Myometrial cell (primary cell): ENCODE measurements around a stretch of chr12.

- RAMPAGE, long total RNA: no peak
These were observed 3.1 kb downstream of the UBC start for GRCh38 chr12:124911396-124911652.

DNA sequence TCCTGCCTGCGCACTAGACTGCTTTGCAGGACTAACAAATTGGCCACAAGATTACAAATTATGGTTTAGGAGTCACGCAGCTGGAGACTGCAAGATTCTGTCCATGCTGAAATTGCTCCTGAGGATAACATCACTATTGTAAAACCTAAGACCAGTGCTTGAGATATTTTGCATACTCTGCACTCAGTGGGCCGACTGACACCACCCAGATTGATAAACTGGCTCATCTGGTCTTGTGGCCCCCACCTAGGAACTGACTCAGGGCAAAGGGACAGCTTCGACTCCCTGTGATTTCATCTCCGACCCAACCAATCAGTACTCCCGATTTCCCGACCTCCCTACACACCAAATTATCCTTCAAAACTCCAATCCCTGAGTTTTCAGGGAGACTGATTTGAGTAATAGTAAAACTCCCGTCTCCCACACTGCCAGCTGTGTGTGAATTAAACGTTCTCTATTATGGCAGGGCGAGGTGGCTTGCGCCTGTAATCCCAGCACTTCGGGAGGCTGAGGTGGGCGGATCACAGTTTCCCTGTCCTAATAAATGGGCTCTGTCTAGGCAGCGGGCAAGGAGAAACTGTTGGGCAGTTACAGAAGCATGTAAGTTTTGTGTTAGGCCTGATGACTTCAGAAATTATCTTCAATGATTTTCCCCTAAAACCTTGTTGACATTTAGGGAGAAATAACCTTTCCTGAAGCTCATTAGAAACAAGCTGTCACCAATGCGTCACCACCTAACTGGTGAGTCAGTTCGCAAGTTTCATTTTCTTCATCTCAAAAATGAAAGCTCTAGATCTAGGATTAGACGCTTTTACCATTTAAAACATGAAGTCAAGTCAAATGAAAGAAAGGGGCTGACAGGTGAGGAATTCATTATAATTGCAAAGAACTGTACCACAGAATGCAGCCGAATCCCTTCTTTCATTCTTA, 5.4 kb upstream of the UBC start:
- RAMPAGE, long total RNA: no peak

GRCh38 chr12:124939048-124939446, 24.6 kb upstream of the UBC start:
- RAMPAGE, long total RNA: no peak

- RAMPAGE, long total RNA: no peak
These were observed 17.3 kb downstream of the DHX37 start for GRCh38 chr12:124971716-124971954.

GRCh38 chr12:125330805-125331325, 144.7 kb downstream of the TMEM132B start:
- RAMPAGE, long total RNA: no peak

GRCh38 chr12:127528351-127528722, 738.6 kb upstream of the TMEM132C start:
- RAMPAGE, long total RNA: no peak

DNA sequence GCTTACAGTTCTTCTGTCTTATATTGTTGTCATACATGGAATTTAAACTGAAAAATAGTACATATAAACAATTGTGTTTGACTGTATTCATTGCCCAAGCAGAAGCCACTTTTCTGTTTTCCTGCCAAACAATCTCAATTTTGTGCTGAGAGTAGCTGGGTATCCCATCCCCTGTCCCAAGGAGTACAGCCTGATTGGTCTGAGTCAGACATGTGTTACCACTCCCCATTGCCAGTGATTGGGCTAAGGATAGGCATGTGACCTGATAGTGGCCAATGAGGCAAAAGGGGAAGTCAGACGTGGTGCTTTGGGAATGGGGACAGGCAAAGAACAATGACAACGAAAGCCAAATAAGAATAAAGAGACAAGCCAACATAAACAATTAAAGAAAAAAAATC, 626.9 kb upstream of the TMEM132C start:
- RAMPAGE, long total RNA: no peak

GRCh38 chr12:127829594-127829793, 437.5 kb upstream of the TMEM132C start:
- RAMPAGE, long total RNA: no peak

DNA sequence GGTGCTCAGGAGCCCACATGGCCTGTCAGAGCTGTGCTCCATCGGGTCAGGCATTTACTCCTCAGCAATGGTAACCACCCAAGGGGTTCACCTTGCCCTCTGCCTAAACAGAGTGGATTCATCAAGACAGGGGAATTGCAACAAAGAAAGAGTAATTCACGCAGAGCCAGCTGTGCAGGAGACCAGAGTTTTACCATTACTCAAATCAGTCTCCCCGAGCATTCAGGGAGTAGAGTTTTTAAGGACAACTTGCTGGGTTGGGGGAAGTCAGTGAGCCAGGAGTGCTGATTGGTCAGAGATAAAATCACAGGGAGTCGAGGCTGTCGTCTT, 323.3 kb upstream of the TMEM132C start:
- RAMPAGE, long total RNA: no peak

- RAMPAGE, long total RNA: no peak
These were observed 190.7 kb upstream of the TMEM132C start for GRCh38 chr12:128076189-128076767.

DNA sequence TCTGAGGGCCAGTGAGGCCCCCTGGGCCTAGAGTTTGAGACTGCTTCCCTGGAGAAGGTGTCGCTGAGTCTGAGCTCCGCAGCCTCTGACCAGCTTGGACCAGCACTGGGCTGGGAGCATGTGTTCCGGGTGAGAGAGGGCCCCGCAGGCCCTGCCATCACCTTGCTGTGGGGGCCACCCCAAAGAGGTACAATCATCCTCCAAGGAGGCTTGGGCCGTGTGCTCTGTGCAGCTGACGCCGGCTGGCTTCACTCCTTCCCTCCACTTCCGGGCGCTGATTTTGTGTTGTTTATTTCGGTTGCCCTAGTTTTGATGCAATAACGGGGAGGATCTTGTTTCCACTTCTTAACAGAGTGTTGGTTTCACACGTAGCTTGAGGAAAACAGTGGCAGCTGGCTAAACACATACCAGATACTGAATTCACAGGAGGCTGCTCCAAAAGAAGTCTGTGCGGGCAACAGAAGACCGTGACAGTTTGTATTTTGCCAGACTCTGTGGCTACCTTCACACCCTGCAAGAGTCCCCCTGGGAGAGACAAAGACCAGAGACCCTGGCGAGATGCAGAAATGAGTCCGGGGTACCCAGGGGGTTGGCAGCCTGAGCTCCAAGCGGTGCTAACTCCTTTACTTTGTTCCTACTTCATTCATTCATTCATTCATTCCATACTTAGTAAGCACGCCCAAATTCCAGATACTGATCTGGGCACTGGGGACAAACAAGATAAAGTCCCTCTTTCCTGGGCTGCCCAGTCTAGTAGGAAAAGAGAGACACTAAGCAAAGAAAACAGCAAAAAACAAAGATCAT, 121.7 kb downstream of the TMEM132C start:
- RAMPAGE, long total RNA: no peak

GRCh38 chr12:128861320-128861777, 8.1 kb downstream of the GLT1D1 start:
- RAMPAGE, long total RNA: no peak

DNA sequence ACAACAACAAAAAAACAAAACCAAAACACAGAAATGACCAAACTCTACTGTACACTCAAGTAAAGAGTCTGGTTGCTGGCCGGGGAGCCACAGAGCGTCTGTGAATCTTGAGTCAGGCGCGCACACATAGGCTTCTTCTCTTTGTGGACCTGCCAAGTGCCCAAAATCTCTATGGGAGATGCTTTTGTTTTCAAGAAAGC, 16.9 kb downstream of the GLT1D1 start:
- RAMPAGE, long total RNA: no peak

DNA sequence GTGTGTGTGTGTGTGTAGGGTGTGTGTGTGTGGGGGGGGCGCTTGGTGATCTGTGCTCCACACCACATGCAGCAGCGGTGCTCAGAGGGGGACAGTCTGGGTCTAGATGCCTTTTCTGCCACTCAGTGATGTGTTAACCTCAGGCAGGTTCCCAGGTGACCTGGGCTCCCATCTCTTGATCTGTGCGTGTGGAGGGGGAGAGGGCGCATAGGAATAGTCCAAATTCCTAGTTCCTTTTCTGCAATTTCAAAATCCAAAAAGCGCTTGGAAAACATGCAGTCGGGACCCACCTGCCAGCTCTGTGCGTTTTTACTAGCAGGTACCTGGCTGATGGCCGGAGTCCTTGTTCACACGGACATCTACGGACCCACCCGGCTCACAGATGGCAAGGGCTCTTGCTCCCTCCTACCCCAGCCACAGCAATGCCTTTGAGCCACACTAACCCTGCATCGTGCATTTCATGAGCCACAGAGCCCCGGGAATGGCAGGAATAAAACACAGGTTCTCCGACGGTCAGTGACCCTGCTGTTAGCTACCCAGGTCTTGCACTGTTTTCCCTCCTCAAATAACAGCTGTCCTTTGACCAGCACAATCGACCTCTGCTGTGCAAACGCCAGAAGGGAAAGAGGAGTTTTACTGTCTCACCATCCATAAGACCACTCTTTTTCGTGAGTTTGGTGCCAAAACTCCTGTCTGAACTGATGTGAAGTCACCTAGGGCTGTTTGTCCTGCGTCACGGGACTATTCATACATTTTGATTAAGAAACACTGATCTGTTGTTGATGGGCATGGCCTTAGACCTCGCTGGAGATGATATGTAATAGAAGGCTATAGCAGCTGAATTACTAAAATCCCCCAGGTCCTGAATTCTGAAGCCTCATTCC, 120.9 kb downstream of the GLT1D1 start:
- RAMPAGE, long total RNA: no peak

DNA sequence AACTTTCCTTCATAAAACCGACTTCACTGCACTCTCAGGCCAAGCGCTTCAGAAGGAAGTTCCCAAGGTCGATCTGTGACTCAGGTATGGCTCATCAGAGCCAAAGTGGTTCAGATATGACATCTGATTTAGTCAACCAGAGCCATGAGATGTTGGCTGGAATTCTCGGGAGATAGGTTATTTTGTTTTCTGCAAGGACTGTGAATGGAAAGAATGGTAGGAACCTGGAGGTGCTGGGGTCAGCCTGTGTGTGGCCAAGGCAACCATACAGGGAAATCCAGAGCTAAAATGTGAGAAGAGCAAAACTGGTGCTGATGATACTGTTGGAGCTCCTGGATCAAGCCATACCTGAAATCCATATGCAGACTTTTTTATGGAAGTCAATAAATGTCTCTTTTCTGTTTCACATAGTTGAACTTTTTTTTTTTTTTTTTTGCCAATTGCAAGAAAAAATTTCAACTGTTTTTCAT, 445.8 kb downstream of the GLT1D1 start:
- RAMPAGE, long total RNA: no peak

GRCh38 chr12:130070064-130070683, 92.1 kb upstream of the FZD10 start:
- RAMPAGE, long total RNA: no peak

GRCh38 chr12:130161042-130162293, 796 bp upstream of the FZD10 start:
- RAMPAGE, long total RNA: no peak

- RAMPAGE, long total RNA: no peak
These were observed 63.3 kb downstream of the FZD10 start for GRCh38 chr12:130225653-130225951.

DNA sequence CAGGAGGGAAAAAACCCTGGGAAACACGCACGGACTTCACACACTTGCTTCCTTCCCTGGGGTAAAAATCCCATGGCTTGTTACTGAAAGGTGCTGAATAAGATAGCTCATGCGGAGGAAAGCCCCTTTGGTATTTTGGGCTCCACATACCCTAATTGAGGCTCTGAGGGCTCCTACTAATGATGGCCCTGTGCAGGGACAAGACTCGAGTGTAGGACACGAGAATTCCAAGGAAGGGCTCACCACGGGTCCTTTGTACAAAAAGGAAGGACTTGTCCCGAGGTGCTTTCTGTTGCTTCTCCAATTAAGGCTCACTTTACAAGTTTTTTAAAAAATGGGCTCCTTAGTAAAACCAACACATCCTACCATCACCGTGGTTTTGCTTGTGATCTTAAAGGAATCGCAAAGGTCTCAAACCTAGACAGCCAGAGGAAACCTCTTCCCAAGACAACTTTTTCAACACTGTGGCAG, 1.0 kb upstream of the RIMBP2 start:
- RAMPAGE, long total RNA: no peak

GRCh38 chr12:130877011-130877988, 5.4 kb downstream of the RAN start:
- RAMPAGE, long total RNA: no peak